ENCODE results near the genes SLC26A9 and PIGR.

- RRBS = no CpG with 5 or more reads among the region's 7 CpGs
Measured at GRCh38 chr1:205716686-205717390, 33.1 kb downstream of the NUCKS1 start.

GRCh38 chr1:205717967-205718530 lies 31.9 kb downstream of the NUCKS1 start:
- RRBS = no CpG with 5 or more reads among the region's 5 CpGs

DNA sequence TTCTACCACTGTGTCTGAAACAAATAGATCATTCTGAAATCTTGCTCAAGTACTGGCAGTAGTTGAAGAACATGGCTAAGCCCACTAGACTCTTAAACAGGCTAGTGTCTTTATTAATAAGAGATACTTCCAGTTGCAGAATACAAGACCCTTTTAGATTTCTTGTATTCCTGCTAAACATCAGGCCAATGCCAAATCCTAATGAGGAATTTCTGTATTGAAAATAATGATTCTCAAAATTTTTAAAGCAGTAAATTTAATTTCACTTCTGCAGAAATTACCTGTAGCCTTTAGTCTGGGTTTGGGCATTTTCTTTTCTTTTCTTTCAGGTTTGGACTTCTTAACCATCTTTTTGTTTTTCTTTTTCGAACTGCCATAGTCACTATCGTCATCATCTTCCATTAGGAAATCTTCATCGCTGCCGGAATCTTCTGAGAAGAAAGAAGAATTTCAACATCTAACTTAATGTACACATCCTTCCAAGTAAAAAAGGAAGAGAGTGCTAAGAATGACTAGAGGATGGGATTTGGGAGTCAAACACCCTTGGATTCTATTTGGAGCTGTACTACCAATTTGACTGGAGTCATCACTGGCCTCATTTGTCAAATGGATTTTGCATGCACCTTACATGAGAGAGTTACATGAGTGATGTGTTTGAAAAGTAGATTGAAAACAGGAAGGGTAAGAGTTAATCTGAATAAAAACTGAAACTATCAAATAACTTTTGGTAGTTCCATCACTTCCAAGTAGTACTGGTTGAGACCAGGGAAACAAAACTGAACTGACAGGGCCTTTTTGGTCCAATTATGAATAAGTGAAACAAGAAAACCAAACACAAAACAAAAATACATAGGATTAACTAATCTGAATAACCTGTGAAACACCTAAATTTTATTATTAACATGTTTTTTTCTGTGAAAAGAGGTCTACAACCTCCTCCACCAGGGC lies 30.5 kb downstream of the NUCKS1 start:
- RRBS = no CpG with 5 or more reads among the region's 4 CpGs

GRCh38 chr1:205811505-205812041 lies 1.4 kb downstream of the SLC41A1 start:
- RRBS = no CpG with 5 or more reads among the region's 6 CpGs

DNA sequence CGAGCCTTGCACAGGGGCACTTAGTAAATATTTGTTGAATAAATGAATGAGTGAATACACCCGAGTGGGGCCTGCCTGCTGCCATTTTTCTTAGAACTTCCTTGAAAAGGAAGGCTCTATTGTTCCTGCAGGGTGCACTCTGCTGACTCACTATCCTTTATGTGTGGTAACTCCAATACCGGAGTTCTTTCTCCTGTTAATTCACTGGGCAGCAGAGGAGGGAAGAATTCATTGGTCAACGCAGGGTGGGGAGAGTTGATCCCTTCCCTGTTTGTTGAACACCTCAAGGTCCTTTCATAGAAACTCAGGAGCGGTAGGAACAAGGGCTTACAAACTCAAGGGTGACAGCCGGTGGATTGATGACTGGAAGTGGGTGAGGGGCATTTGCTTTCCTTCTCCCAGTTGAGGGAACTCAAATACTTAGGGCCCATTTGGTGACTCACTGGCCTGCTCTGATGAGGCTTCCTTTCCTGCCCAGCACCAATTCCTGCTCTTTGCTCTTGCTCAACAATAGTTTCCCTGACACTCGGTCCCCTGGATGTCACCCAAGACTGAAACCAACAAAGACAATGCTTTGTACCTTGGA lies 9.6 kb downstream of the SLC26A9 start:
- RRBS = no CpG with 5 or more reads among the region's 7 CpGs

DNA sequence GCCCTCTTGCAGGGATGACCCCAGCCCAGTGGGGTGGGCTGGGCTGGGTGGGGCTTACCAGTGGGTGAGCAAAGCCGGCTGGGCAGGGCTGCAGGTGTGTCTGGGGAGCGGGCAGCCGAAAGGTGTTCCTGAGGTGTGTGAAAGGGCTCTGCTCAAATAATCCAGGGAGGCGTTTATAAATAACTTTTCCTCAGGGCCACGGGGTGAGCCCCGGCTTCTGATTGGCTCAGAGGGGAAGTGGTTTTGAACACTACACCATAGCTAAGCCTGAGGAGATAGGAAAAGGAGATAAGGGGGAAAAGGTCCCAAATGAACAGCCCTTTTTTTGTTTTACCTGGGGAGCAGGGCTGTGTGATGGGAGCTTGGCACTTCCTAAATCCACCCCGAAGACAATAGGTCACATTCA lies at the start of gene SLC26A9:
TSS of gene SLC26A9 (minus strand) at position 150 of the 406 bp plus-strand sequence.
- RRBS = no CpG with 5 or more reads among the region's 7 CpGs

- RRBS = no CpG with 5 or more reads among the region's 9 CpGs
Measured at GRCh38 chr1:206050643-206051553, 2.1 kb upstream of the RHEX start.

DNA sequence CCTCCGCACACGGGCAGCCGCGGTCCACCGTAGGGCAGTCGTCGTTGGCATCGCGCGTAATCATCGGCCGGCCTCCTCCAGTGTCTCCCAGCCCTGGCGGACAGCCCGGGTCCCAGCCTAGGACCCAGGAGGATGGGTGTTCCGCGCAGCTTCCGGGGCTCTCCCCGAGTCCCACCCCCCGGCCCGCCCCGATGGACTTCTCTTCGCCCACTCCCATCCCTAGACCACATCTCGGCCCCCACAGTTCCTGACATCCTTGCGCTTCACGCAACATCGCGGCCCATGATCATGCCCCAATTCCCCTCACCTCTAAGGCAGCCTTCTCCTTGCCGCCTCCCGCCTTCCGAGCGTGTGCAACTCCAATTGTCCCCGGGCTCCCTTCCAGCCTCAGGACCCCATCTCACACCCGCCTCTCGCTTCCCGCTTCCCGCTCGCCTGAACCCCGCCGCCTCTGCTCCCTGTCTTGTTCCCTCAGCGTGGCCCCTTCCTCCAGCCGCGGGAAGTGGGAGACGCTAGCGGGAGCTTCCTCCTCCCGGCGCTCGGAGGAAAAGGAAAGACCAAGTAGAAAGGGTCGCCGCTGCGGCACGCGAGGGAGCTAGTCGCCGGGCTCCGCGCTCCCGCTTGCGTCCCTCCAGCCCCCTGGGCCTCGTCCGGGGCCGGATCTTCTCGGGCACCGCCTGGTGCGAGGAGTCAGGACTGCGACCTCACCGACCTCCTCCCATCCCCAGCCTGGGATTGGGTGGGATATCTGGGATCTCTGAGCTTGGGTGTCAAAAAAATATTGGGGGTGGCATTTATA lies 803 bp downstream of the SRGAP2 start:
- RRBS = no CpG with 5 or more reads among the region's 66 CpGs

DNA sequence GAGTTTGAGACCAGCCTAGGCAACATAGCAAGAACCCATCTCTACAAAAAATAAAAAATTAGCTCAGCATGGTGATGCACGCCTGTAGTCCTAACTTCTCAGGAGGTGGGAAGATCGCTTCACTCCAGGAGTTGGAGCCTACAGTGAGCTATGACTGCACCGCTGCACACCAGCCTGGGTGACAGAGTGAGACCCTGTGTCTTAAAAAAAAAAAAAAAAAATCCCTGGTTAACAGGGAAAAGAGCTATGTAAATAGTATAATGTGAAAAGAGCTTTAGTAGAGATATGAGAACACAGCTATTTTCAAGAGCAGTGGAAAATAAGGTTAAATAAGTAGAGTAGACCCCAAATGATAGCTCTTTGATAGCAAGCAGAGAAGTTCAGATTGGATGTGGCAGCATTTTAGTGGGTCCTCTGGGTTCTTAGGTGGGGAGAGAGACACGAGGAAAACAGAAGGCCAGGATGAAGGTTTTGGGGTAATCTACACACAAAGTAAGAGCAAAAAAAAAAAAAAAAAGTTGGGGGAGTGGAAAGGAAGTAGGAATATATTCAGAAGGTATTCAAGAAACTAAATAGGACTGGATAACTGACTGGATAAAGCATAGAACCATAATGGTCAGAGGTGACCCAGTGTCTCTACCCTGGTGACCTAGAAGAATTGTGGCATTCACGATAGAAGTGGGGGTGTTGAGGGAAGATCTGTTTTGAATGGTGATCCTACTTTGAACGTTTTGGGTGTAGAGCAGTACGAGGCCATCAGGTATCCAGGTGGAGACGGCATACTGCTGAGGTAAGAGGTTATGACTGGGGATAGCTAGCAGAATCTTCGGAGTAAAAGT lies 105.8 kb downstream of the SRGAP2 start:
- RRBS = no CpG with 5 or more reads among the region's 9 CpGs

DNA sequence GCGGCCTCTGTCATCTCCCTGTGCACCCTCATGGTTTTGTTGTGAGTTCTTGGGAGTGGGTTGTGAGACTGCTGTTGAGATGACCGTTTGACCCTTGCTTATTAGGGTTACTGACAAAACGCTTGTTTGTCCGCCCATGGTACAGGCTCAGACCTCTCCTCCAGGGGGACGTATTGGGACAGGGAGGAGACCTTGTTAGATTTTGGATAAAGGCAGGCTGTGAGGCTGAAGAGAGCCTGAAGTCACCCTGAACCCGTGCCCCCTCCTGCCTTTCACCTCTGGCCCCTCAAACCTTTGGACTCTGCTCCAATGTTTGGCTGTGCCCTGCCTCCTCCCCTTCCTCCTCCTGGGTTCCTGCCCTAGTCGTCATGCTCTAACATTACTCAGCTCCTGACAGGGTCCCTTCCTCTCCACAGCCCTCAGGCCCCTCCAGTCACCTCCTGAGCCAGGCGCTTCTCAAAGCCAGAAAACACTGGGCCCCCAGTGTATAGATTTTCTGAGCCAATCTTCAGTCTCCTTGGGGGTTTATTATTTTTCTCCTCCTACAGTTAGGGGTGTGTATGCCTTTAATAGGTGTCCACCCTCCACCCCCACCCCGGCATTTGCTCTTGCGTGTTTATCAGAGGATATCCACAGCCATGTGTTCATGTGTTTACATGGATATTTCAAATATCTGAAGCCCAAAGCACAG lies 1.2 kb downstream of the RASSF5 start:
- RRBS = no CpG with 5 or more reads among the region's 10 CpGs

DNA sequence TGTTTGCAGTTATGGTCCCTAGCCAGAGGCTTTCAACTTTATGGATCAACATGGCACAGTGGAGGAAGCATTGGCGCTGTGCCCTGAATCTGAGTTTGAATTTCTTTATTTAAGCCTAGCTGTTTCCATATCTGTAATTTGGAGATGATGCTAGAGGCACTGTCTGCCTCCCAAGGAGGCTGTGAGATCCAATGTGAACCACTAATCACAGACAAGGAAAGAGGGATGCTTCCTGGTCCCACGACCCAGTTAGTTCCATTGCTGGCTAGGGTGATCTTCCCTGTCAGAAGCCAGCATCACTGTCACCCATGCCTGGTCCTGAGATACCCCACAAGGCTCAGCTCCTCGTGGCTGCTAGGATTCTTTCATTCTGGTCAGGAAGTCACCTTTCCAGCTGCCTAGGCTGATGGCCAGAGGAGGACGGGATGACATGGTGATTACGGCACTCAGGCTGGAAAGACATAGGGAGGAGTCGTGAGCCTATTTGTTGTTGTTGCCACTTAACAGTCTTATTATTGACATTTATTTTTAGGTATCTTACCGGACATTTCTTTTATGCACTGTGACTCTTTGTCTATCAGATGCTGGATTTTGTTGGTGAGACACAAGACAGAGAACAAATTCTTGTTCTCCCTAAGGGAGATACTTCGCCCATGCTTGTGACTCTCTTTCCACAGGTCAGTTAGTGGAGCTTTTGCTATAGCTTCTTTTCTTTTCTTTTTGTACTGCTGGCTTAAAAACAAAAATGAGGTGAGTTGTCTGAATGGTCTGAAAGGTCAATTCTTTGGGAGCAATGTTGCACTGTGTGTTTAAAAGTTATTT lies 20.0 kb upstream of the MAPKAPK2 start:
- RRBS = no CpG with 5 or more reads among the region's 8 CpGs

GRCh38 chr1:206685173-206686123 lies 743 bp downstream of the MAPKAPK2 start:
- RRBS = 2% methylated on average over 56 of the region's 93 CpGs

DNA sequence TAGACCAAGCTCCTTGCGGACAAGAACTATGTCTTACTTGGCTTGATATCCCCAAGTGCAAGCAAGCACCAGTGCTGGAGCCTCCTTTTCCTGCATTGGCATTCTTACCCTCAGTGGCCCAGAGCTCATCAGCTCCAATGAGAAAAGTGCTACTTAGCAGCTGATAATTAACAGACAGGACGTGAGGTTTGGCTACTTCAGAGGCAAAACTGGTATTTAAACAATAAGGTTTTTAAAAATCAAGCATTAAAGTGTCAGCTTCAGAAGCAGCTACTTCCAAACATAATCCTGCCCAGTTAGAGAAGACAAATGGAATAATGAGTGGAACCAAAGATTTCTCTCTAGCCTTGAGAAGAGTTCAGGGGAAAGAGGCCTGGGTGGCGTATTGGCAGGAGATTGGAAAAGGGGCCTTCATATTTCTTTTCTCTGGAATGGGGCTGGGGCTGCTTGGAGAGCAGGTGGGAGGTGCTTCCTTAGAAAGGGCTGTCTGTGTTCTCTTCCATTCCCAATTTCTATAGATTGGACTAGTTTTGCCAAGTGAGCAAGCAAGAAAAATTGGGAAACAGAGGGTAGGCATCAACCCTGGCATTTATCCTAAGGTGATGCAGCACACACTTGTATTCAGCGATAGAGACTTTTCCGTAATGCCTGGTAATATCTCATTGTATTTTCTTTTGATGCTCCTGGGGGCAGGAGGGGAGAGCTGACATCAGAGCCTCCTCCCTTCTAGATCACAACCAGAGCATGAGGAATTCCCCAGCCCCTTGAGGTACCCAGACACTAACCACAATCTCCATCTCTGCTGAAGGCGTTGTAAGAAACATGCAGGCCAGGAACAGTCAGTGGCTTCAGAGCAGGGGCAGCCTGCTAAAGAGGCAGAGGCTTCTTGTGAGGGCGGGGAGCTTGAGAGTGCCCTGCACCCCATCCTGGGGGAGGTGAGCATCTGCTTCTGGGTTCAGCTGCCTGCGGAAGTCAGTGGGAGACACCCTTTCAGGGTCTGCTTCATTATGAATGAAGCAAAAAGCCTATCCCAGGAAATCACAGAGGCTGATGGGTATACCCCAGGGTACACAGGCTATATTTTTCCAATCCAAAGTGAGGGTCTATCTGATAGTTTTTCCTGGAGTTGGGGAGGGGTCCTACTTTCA lies 18.7 kb downstream of the MAPKAPK2 start:
- RRBS = no CpG with 5 or more reads among the region's 8 CpGs

- RRBS = no CpG with 5 or more reads among the region's 18 CpGs
Measured at GRCh38 chr1:206728501-206729256, 41.9 kb upstream of the IL19 start.

DNA sequence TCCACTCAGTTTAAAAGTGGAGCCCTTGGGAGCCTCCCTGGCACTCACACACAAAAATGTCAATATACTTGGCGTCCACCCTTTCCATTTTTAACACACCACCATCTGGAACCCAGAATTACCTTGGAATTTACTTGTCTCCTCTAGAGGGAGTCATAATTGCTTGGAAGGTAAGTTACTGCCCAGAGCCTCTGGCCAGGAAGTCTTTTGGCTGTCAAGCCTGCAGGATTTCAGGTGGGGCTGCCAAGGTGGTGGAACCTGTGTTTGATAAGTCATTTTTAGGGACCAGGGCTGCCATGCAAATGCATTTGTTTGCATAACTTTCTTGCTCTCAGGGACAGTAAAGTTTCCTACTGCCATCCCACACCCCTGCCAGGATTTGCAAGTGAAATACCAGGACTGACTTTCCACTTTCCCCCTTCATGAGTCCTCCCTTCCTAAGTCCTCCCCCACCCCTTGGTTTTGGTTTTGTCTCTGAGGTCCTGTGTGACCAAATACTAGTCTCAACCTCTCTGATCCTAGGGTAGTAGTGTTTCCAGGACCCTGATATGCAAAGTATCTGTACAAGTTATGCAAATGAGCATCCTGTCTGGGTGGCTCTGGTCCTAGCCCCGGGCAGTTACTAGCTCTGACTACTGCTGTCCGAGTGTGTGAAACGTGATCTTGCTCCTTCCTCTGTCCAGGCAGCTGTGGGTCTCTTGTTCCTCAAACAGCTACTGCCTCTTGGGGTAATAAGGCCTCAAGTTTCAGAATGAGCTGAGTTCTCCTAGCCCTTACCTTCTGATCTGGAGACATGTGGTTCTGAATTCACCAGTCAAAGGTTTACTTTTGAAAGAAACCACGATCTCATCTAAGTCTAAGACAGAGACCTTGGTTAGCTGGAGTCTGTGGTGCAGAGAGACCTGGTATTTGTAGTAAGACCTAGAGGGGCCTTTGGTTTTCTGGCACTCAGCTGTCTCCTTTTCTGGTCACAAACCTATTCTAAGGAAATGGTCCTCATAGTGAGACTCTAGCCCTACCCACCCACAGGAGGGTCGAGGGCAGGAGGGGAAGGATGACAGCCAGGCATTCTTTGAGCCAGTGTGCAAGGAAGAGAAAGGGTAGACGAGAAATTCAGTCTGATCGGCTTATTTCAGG lies 31.2 kb upstream of the IL19 start:
- RRBS = no CpG with 5 or more reads among the region's 8 CpGs

DNA sequence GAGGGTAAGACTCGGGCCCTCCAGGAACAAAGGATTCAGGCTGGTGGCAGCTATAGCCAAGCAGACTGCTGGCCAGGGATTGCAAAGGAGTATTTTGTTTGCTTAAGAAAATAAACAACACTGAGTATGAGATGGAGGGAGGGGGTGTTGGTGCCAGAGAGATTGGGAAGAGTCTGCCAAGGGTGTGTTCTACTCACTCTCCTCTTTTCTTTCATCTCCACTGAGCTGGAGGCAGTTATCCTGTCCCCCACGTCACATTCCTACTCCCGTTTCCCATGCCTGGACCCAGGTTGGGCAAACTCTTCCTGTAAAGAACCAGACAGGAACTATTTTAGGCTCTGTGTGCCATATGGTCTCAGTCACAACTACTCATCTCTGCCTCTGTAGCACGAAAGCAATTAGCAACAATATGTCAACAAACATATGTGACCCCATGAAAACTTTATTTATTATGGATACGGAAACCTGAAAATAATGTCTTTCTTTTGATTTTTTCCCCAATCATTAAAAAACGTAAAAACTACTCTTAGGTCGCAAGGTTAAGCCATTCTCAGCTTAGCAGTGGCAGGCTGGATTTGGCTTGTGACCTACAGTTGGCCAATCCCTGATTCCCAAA lies 1.3 kb upstream of the IL24 start:
- RRBS = no CpG with 5 or more reads among the region's 7 CpGs

GRCh38 chr1:206946036-206946755 lies at the start of gene PIGR:
Gene PIGR, minus strand, starts transcription at chr1:206946466.
- RRBS = no CpG with 5 or more reads among the region's 13 CpGs

DNA sequence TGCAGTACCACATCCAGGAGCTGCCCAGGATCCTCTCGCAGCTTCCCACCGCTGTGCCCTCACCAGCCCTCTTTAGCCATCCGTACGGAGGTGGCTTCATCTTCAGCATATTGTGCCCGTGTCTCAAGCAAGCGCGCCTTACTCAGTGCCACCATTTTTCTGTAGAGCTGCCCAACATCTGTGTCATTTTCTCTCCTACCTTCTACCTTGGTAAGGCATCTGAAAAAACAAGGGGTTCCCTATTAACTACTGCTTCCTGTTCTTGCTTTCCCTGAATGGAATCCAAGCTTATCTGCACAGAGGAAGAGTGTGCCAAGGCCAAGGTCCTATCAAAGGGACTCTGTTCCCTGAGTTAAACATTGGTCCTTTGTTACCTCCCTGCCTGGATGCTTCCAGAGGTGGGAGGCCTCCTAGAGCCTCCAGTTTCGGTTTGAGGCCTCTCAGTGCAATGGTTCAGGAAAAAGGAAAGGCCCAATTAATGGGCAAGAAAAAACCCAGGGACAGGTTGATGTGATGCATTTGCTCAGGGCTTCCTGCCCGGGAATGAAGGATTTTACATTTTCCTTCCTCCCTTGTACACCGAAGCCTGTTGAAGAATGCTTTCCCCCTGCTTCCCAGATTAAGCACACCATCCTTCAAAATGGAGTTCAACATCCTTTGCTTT lies 23.1 kb downstream of the C1orf116 start:
- RRBS = no CpG with 5 or more reads among the region's 10 CpGs

- RRBS = no CpG with 5 or more reads among the region's 1 CpG
Measured at GRCh38 chr1:207028859-207029450, 3.6 kb downstream of the C1orf116 start.

DNA sequence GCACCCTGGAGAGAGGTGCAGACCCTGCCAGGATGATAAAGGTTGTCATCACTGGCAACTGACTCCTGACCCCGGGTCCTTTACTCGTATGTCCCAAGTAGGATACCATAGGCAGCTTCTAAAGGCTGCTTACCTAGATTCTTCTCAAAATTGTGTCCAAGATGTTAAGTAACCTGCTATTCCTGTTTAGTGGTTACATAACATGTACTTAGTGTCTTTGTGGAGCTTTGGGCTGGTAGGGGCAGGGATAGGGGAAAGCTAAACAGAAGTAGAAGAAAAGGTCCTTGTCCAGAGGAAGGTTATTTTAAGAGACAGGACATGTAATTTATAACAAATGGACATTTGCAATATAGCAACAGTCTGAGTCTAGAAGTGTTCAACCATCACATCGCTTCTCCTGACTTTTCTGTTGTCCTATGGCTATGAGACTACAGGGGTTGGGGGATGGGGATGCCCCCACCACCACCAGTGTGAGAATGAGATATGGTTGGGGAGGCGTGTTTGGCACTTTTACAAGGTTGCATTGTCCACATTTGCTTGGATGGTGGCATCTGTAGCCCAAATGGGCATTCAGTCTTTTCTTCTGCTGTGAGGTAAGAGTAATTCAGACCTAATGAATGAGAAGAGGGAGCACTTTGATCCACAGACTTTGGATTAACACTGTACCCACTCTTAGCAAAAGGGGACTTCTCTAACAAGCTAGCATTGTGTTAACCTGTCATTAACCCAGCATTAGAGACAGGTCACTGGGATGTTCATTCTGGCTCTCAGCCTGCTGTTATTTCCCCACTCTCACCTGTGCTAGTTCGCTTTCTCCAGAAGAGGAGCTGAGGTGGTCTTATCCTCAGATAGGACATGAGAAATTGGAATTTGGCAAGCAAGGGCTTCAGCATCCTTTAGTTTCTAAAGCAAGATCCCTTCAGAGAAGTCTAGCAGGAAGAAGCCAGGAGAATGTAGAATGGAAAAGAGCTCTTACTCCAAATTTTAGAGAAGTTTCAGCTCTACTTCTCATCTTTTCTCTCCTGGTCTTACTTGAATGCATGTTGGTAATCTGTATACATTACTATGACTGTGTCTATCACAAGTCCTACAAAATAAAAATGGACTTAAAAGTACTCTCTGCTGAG lies 13.8 kb upstream of the C4BPB start:
- RRBS = no CpG with 5 or more reads among the region's 5 CpGs

Measured in AG09309 (cell line).